Mammary epithelial cell (primary cell): ENCODE data around the genes IHH, SLC23A3 and ZFAND2B.

DNA sequence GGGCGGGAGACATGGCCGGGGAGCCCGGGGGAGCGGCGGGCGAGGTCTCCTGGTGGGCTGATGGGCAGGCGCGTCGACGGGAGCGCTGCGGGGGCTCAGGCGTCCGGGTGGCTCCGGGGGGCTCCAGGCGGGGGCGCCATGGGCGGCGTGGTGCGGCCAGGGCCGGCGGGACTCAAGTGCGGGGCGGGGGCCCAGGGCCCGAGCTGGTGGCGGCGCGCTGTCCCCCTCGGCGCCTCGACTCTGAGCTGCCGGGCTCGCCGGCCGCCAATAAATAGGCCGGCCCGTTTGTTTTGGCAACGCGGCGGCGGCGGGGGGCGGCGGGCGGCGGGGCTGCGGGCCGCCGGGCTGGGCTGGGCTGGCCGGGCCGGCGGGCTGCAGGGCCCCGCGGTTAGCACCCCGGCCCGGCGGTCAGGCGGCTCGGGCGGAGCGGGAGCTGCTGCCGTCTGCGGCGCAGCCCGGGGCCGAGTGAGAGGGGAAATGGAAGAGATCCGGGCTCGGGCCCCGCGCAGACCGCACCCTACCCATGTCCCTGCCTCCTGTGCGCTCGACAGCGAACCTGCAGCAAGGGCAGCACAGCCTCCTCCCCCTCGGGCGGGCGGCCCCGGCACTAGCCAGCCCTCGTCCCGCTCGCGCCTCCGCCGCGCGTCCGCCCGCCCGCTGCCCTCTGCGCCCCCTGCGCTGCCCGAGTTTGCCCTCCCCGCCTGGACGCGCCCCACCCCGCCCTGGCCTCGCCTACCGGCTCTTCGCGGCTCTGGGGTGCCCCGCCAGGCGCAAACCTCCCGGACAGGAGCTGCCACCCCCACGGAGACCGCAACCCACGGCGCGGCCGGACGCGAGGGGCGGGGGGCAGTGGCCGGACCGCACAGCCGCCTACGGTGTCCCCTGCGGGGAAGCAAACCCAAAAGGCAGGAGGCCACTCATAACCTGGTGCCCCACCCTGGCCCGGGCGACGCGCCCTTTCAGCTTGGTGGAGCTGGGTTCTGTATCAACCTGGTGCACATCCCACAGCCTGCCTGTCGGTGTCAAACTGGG lies at the start of gene IHH:
TSS of gene IHH (minus strand) at position 467 of the 1,032 bp plus-strand sequence.
- CAGE, long polyA plus RNA: no peak
- RRBS: 2% methylated on average over 62 of the region's 122 CpGs

GRCh38 chr2:219169925-219170527 lies at the start of gene SLC23A3:
Gene SLC23A3, minus strand, starts transcription at chr2:219170029.
- CAGE, long polyA plus RNA: no peak
- RRBS: no CpG with 5 or more reads among the region's 7 CpGs

DNA sequence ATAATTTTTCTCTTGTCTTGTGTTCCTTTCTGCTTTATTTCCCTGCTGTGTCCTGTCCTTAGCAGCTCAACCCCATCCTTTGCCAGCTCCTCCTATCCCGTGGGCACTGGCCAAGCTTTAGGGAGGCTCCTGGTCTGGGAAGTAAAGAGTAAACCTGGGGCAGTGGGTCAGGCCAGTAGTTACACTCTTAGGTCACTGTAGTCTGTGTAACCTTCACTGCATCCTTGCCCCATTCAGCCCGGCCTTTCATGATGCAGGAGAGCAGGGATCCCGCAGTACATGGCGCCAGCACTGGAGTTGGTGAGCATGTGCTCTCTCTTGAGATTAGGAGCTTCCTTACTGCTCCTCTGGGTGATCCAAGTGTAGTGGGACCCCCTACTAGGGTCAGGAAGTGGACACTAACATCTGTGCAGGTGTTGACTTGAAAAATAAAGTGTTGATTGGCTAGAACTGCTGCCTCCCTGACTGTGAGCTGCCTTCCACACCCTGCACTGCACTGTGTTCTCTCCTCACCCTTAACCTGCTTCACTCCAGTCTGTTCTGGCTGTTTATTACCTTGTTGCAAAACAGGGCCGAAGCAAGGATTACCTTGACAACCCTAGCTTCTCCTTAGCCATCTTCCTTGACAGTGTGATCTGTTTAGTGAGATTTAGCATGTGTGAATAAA lies 5.1 kb downstream of the RETREG2 start:
- CAGE, long polyA plus RNA: no peak
- RRBS: no CpG with 5 or more reads among the region's 5 CpGs

DNA sequence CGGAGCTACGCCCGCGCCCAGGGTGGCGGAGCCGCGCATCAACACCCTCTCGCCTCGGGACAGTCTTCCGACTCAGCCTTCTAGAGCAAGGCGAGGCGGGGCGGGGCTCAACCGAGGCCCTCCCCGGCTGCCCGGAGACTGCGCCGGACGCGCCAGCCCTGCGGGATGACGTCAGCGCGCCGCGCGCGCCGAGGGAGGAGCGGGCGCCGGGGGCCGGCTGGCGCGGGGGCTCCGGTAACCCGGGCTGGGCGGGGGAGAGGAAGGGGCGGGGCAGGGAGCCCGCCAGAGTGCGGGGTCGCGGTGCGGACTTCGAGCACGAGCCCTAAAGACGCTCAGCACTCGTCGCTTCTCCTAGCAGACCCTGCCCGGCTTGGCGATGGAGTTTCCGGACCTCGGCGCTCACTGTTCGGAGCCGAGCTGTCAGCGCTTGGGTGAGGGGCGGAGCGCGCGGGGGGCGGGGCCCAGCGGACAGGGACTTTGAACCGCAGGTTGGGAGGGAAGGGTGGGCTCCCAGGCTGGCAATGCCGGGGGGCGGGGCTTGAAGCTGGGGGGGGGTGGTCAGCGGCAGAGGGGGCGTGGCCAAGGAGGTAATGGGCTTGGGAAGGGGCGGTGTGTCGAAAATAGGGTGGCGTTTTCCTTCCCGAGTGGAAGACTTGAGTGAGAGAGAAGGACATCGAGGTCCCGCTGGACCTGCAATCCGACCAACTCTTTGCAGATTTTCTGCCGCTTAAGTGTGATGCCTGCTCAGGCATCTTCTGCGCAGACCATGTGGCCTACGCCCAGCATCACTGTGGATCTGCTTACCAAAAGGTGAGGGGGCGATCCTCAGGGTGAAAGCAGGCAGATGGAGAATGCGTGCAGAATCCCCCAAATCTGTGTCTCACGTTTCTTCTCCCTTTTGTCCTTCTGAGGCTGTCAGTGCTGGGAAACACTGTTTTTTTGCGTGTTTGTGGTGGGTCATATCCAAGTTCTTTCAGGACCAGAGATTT lies at the start of gene ZFAND2B:
TSS of gene ZFAND2B (plus strand) at position 171 of the 989 bp plus-strand sequence.
- CAGE, long polyA plus RNA: no peak
- RRBS: 1% methylated on average over 15 of the region's 82 CpGs

GRCh38 chr2:219216070-219216899 lies 2.5 kb downstream of the ABCB6 start:
- CAGE, long polyA plus RNA: no peak
- RRBS: 99% methylated on average over 4 of the region's 22 CpGs

- CAGE, long polyA plus RNA: no peak
- RRBS: no CpG with 5 or more reads among the region's 6 CpGs
These were observed 3.8 kb upstream of the ABCB6 start for GRCh38 chr2:219222472-219223068.

DNA sequence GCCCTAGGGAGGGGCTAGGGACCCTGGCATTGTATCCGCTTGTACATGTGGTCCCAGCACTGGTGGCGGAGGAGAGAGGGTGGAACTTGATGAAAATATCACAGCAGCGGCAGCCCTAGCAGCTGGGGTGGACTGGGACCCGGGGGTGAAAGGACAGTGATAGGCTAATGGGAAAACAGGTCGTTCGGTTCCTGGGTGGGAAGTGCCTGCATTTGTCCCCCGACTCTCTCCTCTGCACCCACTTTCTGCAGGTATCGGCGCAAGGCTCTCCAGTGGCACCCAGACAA lies 1.1 kb downstream of the DNAJB2 start:
- CAGE, long polyA plus RNA: no peak
- RRBS: no CpG with 5 or more reads among the region's 9 CpGs

- CAGE, long polyA plus RNA: no peak
- RRBS: no CpG with 5 or more reads among the region's 5 CpGs
These were observed 2.4 kb downstream of the SPEG start for GRCh38 chr2:219436917-219437546.

- CAGE, long polyA plus RNA: no peak
- RRBS: no CpG with 5 or more reads among the region's 3 CpGs
These were observed 276 bp downstream of the GMPPA start for GRCh38 chr2:219499065-219499269.

DNA sequence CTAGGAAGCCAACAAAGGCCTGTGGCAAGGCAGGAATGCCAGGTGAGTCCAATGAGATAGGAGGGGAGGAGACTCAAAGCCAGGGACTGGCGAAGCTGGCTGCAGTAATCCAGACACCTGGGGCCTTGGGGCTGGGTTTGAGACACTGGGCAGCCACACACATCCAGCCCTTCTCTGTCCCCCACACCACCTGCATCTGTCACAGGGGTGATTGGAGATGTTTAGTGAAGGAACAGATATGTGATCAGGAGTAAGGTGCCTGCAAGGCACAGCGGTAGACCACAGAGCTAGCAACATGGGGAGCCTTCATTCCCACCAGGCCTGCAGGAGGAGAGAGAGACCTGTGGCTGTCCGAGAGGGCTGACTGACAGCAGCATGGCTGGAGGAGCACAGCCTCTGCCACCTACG lies 9.5 kb downstream of the CHPF start:
- CAGE, long polyA plus RNA: no peak
- RRBS: no CpG with 5 or more reads among the region's 4 CpGs

DNA sequence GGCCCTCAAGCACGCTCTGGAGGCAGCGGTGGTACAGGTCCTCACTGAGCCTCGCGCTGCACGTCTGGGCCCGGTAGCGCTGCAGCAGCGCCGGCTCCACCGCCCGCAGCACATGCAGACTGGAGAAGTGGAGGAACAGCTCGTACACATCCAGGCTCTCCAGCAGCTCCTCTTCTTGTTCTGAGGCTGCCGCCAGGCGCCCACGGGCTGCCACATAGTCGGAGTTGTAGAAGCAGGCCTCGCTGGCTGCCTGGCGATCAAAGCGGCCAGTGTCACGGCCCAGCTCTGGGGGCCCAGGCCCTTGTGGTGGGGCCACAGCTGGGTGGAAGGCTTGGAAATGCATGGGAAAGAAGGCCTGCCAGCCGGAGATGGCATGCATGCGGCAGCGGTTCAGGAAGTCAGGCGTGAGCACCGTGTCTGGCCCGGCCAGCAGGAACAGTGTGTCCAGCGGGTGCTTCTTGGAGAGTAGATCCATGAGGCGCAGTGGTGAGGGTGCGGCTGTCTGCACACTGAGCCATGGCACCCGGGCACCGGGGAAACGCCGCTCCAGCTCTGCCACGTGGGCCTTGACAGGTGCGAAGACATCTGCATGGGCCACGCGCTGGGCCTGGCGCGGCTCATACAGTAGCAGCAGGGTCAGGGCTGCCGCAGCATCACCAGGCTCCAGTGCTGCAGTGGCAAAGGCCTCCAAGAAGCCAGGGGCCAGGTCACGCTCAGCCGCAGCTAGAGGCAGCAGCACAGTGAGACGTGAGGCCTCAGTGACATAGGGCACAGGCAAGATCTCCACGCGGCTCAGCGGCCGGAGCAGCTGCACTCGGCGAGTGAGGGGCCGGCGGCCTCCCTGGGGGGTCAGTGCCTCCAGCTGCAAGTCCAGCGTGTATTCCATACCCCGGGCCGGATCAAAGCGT lies 3.9 kb downstream of the CHPF start:
- CAGE, long polyA plus RNA: no peak
- RRBS: 92% methylated on average over 10 of the region's 55 CpGs

DNA sequence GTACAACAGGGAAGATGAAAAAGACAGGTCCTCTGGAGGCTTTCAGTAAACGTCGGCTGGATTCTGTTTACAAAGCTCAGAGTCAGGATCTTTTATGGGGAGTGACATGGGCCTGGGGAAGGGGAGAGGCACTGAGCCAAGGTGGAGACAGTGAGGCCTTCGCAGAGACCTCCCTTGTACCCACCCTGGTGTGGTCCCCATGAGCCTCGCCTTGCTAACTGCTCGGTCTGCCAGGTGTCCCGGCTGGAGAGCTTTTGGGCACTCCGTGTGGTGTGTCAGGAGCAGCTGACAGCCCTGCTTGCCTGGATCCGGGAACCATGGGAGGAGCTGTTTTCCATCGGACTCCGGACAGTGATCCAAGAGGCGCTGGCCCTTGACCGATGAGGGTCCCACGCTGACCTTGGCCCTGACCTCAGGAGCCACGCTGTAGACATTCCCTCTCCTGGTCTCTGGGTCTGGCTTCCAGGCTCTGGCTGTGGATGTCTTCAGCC lies 11.6 kb upstream of the SLC4A3 start:
- CAGE, long polyA plus RNA: no peak
- RRBS: 93% methylated on average over 5 of the region's 14 CpGs

- CAGE, long polyA plus RNA: no peak
- RRBS: no CpG with 5 or more reads among the region's 10 CpGs
These were observed 2.8 kb upstream of the SLC4A3 start for GRCh38 chr2:219624628-219625088.

DNA sequence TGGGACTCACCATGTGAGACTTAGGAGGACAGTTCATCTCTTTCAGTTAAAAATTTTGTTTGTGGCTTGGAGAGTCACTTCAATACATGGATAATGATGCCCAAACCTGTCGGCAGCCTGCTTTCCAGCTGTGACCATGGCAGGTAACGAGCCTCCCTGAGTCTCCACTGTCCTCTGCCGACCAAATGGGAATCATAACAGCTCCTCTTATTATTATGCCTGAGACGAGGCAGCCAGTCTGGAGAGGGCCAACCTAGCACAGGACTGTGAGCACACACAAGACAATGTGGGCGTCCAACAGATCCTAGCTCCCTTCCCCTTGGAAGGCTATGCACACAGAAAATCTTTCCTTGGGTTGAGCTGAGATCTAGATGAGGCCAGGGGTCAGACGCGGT lies 950 bp upstream of the SLC4A3 start:
- CAGE, long polyA plus RNA: no peak
- RRBS: no CpG with 5 or more reads among the region's 7 CpGs

DNA sequence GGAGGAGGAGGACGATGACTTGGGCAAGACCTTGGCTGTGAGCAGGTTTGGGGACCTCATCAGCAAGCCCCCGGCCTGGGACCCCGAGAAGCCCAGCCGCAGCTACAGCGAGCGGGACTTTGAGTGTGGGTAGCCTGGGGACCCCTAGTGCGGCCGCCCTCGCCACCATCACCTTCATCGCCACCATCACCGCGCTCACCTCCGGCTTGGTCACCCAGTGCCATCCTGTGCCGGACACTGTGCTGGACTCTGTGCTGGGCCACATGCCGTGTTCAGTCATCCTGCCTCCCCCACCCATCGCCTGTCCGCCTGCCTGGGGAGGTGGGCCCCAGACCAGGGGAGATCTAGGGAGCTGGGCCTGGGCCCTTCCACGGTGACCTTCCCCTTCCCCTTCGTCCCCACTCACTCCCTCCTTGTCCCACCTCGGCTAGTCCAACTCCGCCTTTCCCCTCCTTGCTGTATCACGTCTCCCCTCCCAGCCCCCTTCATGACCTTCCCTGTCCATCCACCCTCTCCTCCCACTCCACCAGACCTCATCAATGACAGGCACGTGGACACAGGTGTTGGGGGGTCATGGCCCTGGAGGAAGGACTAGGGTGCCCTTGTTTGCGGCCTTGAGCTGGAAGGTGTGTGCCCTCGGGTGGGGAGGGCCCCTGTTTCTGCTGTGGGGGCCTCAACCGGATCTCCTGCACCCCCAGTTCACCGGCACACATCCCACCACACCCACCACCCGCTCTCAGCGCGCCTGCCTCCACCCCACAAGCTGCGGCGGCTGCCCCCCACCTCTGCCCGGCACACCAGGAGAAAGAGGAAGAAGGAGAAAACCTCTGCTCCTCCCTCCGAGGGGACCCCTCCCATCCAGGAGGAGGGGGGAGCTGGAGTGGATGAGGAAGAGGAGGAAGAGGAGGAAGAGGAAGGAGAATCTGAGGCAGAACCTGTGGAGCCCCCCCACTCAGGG lies 1.3 kb downstream of the SLC4A3 start:
- CAGE, long polyA plus RNA: no peak
- RRBS: 95% methylated on average over 3 of the region's 34 CpGs

DNA sequence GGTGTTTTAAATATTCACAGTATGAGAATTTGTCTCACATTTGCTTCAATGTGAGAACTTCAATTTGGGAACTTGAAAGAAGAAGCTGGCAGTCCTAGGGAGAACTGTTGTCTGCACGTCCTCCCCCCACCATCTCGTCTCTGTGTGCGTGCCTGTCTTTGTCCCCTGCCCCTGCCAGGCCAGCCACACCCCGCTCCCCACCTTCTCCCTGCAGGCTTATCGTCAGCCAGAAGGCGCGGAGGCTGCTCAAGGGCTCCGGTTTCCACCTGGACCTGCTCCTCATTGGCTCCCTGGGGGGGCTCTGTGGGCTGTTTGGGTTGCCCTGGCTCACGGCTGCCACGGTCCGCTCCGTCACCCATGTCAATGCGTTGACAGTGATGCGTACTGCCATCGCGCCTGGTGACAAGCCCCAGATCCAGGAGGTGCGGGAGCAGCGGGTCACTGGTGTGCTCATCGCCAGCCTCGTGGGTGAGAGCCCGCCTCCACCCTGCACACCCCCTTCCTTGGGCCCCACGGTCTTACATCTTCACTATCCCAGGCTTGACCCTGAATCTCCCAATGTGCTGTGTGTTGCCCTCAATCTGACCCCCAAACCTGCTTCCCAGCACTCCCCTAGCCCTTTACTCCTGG lies 12.0 kb downstream of the SLC4A3 start:
- CAGE, long polyA plus RNA: no peak
- RRBS: no CpG with 5 or more reads among the region's 22 CpGs

DNA sequence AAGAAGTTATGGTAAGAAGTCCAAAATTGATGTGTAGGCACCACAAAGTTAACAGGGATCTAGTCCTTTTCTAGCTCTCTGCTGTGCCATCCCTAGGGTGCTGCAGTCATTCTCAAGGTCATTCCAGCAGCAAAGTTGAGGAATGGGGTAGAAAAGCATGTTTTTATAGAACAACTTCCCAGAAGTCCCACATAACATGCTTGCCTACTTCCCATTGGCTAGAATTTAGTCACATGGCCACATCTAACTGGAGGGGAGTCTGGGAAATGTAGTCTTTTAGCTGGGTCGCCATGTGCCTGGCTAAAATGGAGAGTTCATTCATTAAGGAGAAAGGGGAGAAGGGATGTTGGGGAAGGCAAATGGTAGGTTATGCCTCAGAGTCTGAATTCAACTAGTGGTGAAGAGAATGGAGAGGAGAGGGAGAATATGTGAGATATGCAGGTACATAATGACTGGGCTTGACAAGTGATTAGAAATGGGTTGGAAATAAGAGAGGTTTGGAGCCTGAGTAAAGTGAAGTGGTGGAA lies 85.7 kb downstream of the SLC4A3 start:
- CAGE, long polyA plus RNA: no peak
- RRBS: no CpG with 5 or more reads among the region's 1 CpG

GRCh38 chr2:219766335-219767133 lies 139.1 kb downstream of the SLC4A3 start:
- CAGE, long polyA plus RNA: no peak
- RRBS: no CpG with 5 or more reads among the region's 10 CpGs

GRCh38 chr2:220975113-220975429 lies 597.0 kb downstream of the EPHA4 start:
- CAGE, long polyA plus RNA: no peak
- RRBS: no CpG with 5 or more reads among the region's 1 CpG

- CAGE, long polyA plus RNA: no peak
- RRBS: no CpG with 5 or more reads among the region's 2 CpGs
These were observed 128.1 kb downstream of the EPHA4 start for GRCh38 chr2:221443974-221444485.